B cell (primary cell): Measurements from ENCODE around the gene KCNMB1.

GRCh38 chr5:161169035-161169528, 317.1 kb upstream of the ATP10B start:
- PRO-cap, result no peak
- CAGE, long polyA plus RNA, result no peak

GRCh38 chr5:162981503-162981998, 455.8 kb upstream of the CCNG1 start:
- PRO-cap, result no peak
- CAGE, long polyA plus RNA, result no peak

- PRO-cap, result no peak
- CAGE, long polyA plus RNA, result no peak
Observed at GRCh38 chr5:163449807-163450369, 10.0 kb downstream of the NUDCD2 start.

DNA sequence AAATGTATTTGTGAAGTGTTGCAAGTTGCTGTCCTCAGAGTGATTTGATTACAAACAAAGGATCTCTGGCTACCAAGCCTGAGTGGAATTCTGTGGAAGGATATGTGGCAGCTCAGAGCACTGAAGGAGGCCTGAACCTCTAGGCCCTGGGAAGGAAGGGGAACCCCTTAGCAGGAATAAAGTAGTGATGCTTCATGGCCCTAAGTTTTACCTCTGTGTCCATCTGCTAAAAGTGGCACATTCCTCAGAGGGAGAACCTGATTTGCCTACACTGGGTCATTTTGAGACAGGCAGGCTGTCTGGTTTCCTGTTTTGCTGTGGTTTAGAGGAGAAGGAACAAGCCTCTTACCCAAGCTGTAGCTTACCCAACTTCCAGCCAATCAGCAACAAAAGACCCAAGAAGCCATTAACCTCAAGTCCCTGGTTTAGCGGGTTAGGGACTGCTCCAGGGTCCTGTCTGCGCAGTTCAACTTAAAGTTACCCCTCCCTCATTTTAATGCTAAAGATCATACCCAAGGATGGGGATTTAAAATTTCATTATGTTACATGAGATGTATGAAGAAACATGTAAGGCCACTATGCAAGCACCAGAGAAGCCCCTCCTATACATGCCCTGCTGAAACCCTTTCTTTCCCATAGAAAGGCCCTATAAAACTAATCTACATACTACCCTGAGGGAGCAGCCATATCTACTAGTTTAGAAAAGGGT, 411.0 kb downstream of the MAT2B start:
- PRO-cap, result bidirectional peak, plus-strand start at position 406 of the sequence, minus-strand start at position 217 of the sequence
- CAGE, long polyA plus RNA, result no peak

GRCh38 chr5:164457707-164458106, 952.3 kb downstream of the MAT2B start:
- PRO-cap, result no peak
- CAGE, long polyA plus RNA, result no peak

GRCh38 chr5:167378775-167379633, 400.2 kb downstream of the TENM2 start:
- PRO-cap, result no peak
- CAGE, long polyA plus RNA, result no peak

GRCh38 chr5:167819376-167819739, 472.1 kb upstream of the WWC1 start:
- PRO-cap, result no peak
- CAGE, long polyA plus RNA, result no peak

DNA sequence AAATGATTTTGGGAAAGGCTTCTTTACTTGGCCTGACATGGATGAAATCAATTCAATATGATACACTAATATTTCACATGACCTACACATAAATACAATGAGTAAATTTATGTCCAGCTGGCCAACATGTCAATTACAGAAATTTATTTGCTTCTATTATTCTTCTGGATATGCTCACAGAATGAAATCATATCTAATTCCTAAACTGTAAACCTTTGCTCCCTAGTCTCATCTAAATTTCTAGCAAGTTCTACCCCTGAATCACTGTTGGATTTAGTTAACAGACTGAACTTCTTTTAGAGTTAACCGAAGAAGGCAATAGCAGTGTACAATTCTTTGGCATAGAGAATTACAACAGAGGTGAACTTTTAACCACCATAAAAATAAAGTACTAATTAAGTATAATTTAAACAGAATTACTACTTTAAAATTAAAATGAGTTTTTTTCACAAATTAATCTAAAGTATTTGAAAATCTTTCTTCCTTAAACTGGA, 14.4 kb downstream of the PANK3 start:
- PRO-cap, result no peak
- CAGE, long polyA plus RNA, result no peak

DNA sequence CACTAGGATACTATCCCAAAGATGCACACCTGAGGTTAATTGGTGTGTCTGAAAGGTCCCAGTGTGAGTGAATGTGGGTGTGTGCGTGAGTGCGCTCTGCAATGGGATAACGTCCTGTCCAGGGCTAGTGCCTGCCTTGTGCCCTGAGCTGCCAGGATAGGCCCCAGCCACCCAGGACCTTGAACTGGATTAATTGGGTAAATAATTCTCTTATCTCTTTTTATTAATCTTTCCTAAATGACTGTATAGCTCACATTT, 11.5 kb upstream of the PANK3 start:
- PRO-cap, result no peak
- CAGE, long polyA plus RNA, result no peak

- PRO-cap, result no peak
- CAGE, long polyA plus RNA, result no peak
Observed at GRCh38 chr5:168664411-168665032, 85.4 kb upstream of the PANK3 start.

DNA sequence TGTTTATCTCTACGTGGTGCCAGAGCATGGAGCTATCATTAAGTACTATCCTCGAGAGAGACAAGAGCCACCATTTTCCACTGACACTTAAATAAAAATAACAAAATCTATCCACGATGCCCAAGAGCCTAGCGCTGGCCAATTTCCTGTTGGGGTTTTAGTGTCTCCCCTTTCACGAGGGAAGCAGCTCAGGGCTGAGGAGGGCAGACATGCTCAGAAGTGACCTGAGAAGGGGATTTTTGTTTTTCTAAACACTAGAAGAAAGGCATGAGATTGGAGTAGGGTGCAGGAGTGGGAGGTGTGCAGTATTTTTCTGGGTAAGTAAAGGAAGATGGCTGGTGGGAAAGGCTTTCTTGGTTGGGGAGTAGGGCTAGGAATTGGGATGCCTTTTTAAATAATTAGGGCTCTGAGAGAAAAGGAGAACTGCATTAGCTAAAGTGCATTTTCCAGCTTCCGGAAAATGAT, 307.3 kb upstream of the PANK3 start:
- PRO-cap, result no peak
- CAGE, long polyA plus RNA, result no peak

GRCh38 chr5:170018760-170019439, 38.6 kb upstream of the INSYN2B start:
- PRO-cap, result no peak
- CAGE, long polyA plus RNA, result no peak

GRCh38 chr5:170226731-170227007, 6.1 kb upstream of the C5orf58 start:
- PRO-cap, result no peak
- CAGE, long polyA plus RNA, result no peak

DNA sequence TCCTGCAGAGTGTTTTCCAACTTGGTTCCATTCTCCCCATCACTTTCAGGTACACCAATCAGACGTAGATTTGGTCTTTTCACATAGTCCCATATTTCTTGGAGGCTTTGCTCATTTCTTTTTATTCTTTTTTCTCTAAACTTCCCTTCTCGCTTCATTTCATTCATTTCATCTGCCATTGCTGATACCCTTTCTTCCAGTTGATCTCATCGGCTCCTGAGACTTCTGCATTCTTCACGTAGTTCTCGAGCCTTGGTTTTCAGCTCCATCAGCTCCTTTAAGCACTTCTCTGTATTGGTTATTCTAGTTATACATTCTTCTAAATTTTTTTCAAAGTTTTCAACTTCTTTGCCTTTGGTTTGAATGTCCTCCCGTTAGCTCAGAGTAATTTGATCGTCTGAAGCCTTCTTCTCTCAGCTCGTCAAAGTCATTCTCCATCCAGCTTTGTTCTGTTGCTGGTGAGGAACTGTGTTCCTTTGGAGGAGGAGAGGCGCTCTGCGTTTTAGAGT, 11.6 kb downstream of the C5orf58 start:
- PRO-cap, result no peak
- CAGE, long polyA plus RNA, result no peak

- PRO-cap, result no peak
- CAGE, long polyA plus RNA, result no peak
Observed at GRCh38 chr5:170261931-170262342, 29.2 kb downstream of the C5orf58 start.

DNA sequence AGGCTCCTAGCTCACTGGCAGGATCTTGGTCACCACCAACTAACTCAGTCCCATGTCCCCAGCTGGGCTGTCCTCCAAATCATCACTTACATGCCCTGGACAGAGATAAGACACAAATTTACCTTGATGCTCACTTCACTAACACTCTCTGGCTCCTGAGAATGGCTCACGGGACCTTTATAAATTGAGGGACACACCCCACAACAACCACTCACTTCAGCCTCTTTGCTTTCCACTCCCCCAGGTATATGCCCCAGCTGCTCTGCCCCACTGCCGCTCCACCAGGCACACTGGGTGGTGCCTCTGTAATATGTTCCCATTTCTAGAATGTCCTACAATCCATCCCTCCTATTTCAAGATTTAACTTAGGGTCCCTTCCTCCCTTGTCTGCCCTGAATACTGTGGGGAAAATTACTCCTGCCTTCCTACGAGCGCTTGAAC, 14.1 kb downstream of the LCP2 start:
- PRO-cap, result no peak
- CAGE, long polyA plus RNA, result no peak

DNA sequence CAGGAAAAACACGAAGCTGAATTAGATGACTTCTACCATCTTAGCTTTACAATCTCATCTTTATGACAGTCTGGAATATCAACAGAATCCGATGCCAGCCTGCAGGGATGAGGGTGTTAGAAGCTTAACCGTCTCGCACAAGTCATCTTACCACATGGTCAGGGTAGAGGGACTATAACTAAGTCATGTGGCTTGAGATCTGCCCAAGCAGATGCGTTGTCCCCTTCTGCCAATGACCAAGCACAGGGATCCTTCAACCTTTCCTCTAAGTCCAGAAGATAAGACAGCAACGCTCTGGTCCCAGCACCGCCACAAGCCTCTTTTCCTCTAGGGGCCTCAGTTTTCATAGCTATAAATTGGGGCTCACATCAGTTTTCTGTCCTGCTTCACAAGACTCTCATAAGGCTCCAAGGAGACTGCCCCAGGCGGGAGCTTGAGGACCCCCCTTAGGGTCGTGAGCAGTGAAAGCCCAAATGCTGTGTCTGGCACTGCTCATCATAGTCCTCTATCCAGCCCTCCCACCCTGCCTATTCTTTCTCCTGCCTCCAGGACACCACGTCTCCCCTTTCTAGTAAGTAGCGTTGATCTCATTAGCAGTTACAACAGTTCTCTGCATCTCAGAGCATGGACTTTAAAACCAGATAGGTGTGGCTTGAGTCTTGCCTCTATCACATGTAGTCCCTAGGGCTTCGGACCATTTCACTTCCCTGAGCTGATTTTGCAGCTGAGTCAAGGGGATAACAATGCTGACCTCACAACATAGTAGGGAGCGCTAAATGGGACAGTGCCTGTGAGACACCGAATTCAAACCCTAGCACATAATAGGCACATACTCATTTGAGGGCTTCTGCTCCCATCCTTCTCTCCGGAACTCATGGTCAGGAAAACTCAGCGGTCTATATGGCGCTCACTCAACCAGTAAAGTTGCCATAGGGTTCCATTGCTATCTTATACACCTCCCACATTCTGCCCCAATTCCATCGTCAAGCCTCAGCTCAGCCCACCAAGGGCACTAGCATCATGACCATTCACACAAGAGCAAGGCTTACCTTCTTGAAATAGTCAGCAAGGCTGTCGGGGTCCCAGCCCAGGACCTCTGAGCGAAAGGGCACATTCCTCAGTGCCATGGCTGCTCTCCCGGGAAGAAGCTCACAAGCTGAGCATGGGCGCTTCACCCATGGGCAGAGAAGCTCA, 695 bp downstream of the LCP2 start:
- PRO-cap, result no peak
- CAGE, long polyA plus RNA, result no peak

GRCh38 chr5:170388883-170389908, at the start of gene KCNMB1:
Gene KCNMB1 (minus strand): TSS chr5:170389367.
- PRO-cap, result no peak
- CAGE, long polyA plus RNA, result no peak

DNA sequence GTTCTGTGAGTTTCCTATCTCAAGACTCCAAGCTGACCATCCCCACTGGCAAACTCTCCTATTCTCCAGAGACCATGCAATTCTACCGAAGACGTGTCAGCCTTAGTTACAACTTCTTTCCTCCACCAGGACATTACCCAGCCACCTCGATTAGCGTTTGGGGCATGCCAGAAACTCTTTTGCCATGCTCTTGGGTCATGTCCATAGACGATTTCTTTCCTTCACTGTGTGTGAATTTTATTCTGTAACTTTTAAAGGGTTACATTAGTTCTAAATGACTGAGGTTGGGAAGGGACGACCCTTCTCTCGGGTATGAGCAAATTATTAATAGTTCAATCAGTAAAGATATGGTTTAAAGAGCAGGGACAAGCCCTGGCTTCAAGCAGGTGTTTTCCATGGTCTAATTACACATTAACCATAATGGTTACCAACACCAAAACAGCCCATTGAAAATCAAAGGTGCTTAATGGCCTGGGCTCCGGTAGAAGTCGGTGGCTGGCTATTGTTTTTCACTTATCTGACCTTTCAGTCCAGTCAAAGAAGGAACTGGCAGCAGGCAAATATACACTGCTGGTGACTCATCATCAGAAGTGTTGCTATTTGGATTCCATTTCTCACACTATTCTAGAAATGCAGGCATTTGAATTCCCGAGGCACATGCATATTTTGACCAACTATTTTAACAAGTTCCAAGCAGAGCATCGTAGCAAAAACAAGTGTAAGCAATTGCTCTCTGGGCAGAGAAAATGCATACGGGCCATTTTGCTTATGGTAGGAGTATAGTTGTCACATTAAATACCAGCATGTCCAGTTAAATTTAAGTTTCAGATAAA, 26.5 kb upstream of the GABRP start:
- PRO-cap, result no peak
- CAGE, long polyA plus RNA, result no peak

DNA sequence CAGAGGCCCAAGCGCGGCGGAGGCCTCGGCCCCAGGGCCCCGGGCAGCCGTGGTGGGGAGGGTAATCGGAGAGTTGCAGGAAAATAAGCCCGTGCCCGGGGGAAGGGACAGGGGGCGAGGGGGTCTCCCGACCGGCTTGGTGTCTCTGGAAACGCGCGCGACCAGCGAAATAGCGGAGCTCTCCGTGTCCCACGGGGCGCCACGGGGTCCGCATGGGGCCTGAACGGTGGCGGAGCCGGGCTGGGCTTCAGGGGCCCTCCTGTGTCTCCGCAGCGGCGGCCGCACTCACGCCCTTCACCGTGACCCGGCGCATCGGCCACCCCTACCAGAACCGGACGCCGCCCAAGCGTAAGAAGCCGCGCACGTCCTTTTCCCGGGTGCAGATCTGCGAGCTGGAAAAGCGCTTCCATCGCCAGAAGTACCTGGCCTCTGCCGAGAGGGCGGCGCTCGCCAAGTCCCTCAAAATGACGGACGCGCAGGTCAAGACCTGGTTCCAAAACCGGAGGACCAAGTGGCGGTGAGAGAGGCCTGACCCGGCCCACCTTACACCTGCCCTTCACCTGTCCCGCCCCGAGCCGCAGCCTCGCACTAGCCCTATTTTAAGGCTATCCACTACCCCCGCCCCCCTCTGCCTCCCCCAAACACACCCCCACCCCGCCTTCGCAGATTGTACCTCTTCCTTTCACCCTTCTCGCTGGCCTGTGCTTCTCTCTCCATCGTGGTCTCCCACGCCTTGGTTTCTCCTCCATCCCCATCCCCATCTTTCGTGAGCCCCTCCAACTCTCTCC, 1.0 kb downstream of the TLX3 start:
- PRO-cap, result no peak
- CAGE, long polyA plus RNA, result no peak